Suprapubic skin (tissue), 4 donors: ENCODE measurements around the genes GIP and GNGT2.

DNA sequence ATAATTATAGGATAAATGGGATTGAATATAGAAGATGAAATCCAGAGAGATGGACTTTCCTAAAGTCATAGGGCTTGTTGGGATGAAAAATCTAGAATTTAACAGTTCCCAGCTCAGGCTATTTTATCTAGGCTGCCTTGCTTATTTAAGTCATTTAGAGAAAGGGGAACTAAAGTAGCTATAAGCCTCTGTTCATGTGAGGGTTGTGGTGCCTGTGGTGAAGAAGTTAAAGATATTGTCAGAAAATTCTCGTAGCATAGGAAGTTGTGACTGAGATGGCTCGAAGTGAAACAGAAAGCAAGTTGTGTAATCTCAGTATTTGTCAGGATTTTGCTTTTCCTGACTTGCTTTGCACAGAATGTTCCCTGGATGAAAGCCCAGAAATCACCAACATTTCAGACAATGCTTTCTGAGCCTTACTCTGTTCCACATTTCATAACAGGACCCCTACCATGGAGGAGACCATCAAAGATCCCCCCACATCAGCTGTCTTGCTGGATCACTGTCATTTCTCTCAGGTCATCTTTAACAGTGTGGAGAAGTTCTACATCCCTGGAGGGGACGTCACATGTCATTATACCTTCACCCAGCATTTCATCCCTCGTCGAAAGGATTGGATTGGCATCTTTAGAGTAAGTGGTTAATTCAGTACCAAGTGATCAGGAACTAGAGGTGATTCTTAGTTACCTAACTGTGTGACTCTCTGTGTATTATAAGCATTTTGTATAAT, 10.6 kb downstream of the CALCOCO2 start:
- PRO-cap, result no peak
- RAMPAGE, long total RNA, 4 experiments, result no peak in any of the 4 experiments

- PRO-cap, result no peak
- RAMPAGE, long total RNA, 4 experiments, result no peak in any of the 4 experiments
Measured at GRCh38 chr17:48920840-48921769, 12.9 kb downstream of the UBE2Z start.

DNA sequence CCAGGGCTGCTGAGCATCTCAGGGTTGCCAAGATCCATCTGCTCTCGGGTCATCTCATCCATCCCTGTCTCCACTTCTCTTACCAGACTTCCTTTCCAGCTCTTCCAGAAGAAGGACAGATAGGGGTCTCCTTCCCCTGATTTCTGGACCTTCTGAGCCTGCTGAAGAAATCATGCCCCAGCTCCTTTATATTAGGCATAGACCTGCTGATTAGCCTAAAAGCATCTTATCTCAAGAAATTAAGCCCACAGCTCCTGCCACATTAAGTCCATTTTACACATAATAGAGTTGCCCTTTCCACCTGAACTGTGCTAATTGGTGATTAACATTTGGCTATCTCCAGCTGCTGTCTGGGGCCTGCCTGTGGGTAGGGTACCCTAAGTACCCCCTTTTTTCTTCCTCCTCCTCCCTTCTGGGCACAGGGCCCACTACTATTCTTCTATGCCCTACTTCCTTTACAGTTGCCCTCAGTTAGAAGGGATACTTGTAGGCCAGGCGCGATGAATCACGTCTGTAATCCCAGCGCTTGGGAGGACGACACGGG, at the start of gene GIP:
Gene GIP (minus strand): TSS at position 163 of the 544 bp plus-strand sequence.
- PRO-cap, result no peak
- RAMPAGE, long total RNA, 4 experiments, result no peak in any of the 4 experiments

DNA sequence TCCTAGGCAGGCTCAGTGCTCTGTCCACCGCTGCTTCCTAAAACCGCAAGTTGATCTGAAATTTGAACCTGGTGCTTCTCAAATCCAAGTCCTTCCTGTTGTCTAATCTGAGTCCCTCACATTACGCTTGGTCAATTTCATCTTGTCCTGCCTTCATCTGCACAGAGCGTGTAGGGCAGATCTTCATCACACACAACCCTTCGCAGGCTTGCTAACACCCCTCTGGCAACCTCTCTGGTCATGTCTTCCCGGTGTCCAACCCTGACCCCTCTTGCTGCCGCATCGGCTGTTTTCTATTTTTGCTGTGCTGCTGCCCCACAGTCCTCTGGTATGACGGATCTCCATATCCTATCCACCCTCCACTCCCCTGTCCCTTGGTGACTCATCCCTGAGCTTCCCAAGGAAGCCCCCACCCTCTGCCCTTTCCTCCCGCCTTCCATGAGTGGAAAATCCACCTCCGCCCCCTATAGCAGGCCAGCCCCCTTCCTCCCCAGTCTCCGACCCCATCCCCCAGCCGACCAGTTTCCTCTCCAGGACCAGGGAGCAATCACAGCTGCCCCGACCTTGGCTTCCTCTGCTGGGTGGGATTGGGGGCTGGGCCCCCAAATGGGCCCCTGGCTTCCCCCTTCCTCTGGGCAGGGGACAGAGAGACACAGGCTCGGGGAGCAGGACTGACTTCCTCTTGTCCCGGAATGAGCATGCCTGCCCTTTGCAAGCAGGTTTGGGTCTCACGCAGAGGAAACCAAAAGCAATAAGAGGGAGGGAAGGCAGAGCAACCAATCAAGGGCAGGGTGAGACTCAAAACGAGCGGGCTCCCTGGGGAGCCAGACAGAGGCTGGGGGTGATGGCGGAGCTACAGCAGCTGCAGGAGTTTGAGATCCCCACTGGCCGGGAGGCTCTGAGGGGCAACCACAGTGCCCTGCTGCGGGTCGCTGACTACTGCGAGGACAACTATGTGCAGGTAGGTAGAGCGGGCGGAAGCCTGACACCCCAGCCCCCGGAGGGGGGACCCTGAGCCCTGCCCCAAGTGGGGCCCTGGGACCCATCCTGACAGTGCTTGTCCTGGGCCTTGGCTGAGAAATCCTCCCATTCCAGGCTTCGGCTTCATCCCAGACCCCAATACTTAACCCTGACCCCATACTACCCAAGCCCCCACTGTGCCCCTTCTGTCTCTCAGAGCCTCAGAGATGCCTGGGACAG, at the start of gene GNGT2:
Gene GNGT2 (minus strand): TSS at position 694 of the 1,200 bp plus-strand sequence.
- PRO-cap, result bidirectional peak, plus-strand start at position 831 of the sequence, minus-strand start at position 694 of the sequence
- RAMPAGE, long total RNA, 4 experiments, result start-site peak on the plus strand in 2 of 4 experiments, centred at positions 831 to 837 of the sequence, 20 to 41 reads per replicate

- PRO-cap, result no peak
- RAMPAGE, long total RNA, 4 experiments, result no peak in any of the 4 experiments
Measured at GRCh38 chr17:49227667-49228429, 2.7 kb downstream of the PHOSPHO1 start.

DNA sequence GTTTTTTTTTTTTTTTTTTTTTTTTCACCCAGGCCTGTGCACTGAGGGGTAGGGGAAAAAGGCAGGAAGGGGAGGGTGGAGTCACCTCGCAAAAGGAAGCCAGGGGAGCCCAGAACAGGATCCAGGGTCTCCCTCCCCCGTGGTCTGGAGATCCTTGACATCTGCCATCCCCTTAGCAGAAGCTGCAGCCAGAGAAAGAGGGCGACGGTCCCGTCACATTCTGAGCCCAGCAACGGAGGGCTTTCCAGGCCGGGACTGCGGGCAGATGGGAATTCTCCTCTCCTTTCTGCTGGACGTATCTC, 29.1 kb upstream of the PHOSPHO1 start:
- PRO-cap, result no peak
- RAMPAGE, long total RNA, 4 experiments, result no peak in any of the 4 experiments

GRCh38 chr17:49260994-49261539, 30.5 kb upstream of the PHOSPHO1 start:
- PRO-cap, result no peak
- RAMPAGE, long total RNA, 4 experiments, result no peak in any of the 4 experiments

DNA sequence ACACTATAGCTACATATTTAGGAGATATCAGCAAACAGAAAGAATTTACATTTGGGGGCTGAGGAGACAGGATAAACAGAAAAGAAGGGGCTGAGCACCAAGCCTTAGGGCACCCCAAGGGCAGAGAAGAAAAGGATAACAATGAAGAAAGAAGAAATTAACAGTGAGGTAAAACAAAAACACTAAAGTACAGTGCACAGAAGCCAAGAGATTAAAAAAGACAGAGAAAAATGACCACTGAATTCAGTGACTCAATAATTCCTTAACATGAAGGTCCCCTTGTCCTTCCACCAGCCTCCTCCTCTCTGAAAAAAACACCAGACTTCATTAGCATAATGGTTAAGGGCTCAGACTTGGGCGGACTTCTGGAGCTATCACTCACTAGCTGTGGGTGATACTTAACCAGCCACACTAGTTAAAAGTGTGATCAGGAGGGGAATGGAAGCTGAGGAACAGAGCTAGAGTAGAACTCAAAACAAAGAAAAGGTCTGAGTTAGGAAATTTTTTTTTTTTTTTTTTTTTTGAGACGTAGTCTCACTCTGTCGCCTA, 23.3 kb downstream of the ZNF652 start:
- PRO-cap, result no peak
- RAMPAGE, long total RNA, 4 experiments, result no peak in any of the 4 experiments

DNA sequence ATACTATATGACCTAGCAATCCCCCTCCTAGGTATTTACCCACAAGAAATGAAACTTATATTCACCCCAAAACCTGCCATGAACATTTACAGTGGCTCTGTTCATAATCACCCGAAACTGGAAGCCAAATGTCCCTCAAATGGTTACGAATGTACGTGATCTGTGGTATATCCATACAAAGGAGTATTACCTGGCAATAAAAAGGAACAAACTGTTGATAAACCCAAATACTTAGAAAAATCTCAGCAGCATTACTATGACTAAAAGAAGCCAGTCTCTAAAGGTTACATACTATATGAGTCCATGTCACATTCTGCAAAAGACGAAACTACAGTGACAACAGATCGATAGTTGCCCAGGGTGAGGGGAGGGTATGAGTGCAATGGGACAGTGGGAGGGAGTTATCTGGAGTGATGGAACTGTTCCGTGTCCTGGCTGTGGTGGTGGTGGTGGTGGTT, 9.4 kb downstream of the ZNF652 start:
- PRO-cap, result no peak
- RAMPAGE, long total RNA, 4 experiments, result no peak in any of the 4 experiments

DNA sequence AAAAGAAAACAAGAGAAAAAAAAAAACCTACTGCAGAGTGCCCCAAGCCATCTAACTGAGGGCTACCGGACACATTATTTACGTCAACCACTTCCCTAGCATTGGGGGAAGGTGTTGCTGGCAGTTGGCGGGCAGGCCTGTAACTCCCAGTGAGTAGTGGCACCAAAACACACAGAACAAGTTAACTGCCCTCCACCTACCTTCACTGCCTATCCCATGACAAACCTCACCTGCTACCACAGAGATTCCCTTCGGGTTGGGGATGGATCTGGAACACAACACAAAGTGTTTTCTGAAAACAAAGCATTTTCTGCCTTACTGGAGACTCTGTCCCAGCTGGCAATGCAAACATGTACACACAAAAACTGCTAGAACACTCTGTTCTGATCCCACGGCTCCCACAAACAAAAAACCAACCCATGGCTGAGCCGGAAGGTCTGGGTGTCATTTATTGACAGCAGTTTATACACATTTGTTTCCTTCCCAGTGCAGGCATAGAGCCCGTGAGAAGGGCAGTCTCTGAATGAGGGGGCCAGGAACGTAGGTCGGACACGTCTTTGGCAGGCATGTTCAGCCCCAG, 11.0 kb downstream of the PHB1 start:
- PRO-cap, result no peak
- RAMPAGE, long total RNA, 4 experiments, result no peak in any of the 4 experiments

DNA sequence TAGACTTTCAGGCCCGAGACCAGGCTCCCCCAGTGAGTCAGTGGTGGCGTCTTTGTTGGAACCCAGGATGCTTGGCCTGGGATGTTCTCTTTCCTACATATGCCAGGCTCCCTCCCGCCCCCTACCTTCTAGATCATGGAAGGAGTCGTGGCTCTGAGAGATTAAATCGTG, 2.9 kb downstream of the NGFR start:
- PRO-cap, result no peak
- RAMPAGE, long total RNA, 4 experiments, result no peak in any of the 4 experiments

DNA sequence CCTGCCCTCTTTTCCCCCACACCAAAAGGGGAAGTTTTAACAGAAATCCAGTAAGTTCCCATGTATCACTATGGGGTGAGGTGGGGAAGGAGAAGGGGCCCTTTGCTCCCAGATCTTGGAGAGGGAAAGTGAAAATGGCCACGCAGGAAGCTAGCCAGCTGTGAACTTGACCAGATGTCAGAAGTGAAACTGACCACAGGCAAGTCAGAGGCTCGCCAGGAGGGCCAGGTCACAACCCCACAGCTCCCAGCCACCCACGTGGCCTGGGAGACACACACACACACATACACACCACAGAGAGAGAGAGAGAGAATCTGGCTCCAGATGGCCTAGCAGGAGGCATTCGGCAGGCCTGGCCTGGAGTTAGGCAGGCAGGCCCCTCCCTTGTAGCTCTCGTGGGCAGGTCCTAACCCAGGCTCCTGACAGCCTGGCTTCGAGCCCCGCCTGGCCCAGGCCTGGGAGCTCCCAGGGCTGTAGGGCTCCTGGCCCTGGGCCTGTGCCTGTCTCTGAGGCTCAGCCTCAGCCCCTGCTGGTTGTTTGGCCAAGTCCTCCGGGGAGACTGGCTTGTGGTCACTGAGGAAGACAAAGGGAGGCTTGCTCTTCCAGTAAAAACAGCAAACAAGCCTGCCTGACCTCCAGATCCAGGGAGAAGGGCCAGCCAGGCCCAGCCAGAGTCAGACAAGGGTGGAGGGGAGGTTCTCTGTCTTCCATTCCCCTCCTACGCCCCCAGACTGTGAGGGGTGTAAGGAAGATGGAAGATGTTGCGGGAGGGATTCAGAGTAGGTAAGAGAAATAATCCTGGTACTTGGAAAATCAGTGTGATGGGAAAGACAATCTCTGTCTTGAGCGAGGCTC, 20.2 kb downstream of the NGFR start:
- PRO-cap, result no peak
- RAMPAGE, long total RNA, 4 experiments, result no peak in any of the 4 experiments

DNA sequence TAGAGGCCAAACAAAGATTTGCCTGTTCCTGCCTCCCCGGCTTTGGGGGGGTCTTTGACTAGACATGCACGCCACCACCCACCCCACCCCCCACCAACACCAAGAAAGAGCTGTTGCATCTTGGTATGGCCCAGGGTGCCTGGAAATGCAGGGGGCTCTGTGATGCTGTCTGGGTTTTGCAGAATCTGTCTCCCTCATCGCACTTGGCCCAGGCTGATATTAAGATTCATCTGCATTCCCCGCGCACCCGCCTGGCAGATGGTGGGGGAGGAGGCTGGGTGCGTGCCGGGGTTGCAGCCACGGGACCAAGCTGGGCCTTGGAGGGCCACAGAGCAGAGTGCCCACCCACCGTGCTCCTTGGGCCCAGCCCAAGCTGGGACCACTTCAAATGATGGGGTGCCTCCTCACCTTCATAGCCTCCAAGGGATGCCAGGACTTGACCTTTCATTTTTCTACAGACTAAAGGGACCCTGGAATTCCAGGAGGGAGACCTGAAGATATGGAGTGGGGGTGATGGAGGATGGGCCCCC, 1.2 kb upstream of the NXPH3 start:
- PRO-cap, result no peak
- RAMPAGE, long total RNA, 4 experiments, result no peak in any of the 4 experiments

- PRO-cap, result unidirectional peak, plus-strand start at chr17:49576817
- RAMPAGE, long total RNA, 4 experiments, result no peak in any of the 4 experiments
Measured at GRCh38 chr17:49576590-49577102, 975 bp downstream of the NXPH3 start.

- PRO-cap, result no peak
- RAMPAGE, long total RNA, 4 experiments, result no peak in any of the 4 experiments
Measured at GRCh38 chr17:49602896-49603575, 27.4 kb downstream of the NXPH3 start.

DNA sequence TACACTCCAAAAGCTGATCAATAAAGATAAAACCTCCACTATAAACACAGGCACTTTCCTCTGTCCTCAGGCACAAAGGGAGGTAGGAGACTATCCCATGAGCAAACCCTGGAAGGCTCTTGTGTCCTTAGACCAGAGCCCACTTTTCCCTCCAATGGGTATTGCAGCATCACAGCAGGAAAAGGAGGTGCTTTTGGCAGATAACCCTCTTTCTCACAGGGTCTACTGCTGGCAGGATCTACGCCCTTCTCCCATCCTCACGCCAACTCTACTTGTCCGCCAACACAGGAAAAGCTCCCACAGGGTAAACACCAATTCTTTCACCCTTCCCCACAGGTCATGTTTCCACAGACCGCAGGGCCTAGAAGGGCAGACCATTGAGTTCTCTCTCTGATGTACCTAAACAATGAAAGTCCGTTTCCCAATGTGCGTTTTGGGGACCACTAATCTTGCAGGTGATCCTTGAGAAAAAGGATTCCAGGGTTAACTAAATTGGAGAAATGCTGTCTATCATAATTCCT, 28.8 kb downstream of the NXPH3 start:
- PRO-cap, result no peak
- RAMPAGE, long total RNA, 4 experiments, result no peak in any of the 4 experiments

DNA sequence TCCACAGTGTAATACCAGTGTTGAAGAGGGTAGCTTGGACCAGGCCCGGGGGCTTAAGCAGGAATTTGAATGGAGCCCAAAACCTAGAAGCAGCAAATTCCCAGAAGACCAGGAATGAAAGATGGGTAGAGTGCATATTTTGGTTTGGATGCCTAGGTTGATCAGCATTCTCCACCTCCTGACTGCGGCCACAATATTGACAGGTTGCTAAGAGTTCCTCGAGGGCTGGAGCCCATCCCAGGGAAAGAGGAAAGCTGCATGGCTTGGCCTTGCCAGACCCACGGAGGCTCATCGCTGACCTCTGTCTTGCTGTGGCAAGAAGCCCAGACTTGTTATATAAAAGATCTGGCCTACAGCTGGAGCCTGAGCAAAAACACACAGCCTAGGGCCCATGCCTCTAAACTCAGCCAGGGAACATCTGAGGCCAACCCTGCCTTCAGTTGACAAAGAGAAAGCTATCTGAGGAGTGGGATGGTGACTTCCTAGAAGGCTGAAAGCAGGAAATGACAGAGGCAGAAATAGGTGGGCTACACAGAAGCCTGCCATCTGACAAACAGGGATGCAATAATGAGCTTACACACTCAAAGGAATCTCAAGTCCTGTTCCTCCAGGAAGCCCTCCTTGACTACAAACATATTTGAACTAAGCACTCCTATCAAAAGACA, 22.4 kb upstream of the SLC35B1 start:
- PRO-cap, result no peak
- RAMPAGE, long total RNA, 4 experiments, result no peak in any of the 4 experiments

- PRO-cap, result no peak
- RAMPAGE, long total RNA, 4 experiments, result no peak in any of the 4 experiments
Measured at GRCh38 chr17:49764330-49764820, 444 bp upstream of the FAM117A start.

GRCh38 chr17:49850860-49851316, 3.0 kb upstream of the TAC4 start:
- PRO-cap, result no peak
- RAMPAGE, long total RNA, 4 experiments, result no peak in any of the 4 experiments

DNA sequence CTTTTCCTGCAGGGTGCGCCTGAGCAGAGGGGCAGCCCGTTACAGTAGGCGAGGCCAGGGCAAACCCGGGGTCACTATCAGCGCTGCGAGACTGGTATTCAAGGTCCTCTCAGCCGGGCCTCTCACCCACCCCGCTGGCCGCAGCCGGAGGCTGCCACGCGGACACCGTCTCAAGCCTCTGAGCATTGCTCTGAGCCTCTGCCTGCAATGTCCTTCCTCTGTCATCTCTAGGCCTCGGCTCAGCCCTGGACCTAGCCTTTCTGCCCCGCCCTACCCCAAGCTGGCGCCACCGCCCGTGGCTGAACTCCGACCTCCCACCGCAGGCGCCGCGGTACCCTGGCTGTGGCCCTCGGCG, 3.4 kb downstream of the DLX4 start:
- PRO-cap, result no peak
- RAMPAGE, long total RNA, 4 experiments, result no peak in any of the 4 experiments